GM19239 (cell line): ENCODE data around the gene FOXI3.

DNA sequence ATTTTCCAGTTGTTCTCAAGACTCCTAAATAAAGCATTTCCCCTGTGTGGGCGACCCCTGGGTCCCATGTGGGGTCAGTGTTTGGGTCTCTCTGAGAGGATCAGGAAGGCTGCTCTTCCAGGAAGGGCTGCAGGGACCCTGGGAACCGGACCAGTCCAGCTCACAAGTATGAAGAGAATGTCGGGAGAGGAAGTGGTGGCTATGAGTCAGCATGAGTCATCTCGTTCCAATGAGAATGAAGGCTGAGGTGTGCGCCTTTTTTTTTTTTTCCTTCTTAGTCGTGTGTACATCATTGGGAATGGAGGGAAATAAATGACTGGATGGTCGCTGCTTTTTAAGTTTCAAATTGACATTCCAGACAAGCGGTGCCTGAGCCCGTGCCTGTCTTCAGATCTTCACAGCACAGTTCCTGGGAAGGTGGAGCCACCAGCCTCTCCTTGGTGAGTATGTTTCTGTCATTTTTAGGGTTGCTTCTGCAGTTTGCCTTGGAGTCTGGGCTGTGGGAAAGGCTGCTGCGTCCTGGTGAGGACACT is 292.6 kb upstream of the PLGLB2 start:
- RRBS, result no CpG with 5 or more reads among the region's 10 CpGs

DNA sequence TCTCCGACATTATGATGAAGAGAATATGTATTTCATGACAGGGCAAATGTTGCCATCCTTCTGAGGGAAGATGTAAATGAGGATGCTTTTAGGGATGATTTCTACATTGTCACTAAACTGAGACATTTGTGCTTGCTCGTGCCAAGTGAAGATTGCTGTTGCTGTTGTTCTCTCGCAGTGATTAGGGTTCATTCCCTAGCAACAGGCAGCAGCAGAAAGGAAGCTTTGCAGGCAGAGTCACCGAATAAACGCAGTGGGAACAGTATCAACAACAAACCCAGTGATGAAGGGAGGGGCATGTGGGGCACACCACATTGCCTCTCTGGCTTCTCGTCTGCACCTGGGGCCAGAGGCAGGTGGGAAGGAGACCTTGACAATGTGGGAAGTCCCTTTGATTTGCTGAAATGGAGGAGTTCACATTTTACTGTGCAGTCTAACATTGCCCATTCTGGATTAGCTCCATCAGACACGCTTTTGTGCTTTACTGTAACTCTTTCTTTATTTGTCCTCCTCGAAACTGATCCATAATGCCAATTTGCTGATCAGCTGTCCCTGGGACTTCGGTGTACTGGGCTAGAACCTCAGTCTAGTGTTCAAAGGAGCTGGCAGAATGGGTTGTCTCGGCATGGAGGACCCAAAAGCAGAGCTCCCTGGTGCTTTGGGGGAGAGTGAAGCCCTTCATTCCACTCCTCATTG is 240.1 kb upstream of the PLGLB2 start:
- RRBS, result no CpG with 5 or more reads among the region's 10 CpGs

DNA sequence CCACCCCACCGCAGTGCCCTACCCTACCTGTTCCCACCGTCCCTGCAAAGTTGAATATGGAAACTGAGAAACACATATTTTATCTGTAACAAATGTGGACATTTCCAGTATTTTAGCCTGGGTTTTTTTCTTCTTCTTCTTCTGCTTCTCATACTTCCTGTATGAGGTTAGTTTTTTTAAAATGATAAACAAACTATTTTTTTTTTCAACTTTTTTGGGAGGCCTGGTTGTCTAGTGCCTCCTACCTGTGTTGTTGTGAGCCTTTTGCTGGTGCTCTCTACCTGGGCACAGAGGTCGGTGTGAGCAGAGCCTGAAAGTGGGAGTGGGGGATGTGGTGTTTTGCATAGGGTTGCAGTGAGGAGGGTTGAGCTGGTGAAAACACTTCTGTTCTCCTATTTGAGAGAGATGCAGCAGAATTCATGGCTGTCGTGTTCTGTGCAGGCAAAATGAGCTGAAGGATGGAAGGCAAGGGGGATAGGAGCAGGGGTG is 232.7 kb upstream of the PLGLB2 start:
- RRBS, result no CpG with 5 or more reads among the region's 4 CpGs

- RRBS, result 61% methylated on average over 7 of the region's 37 CpGs
Measured at GRCh38 chr2:88002808-88003649, 52.6 kb downstream of the KRCC1 start.

GRCh38 chr2:88451990-88452983 is at the start of gene FOXI3:
FOXI3 (minus strand) TSS chr2:88452693.
- RRBS, result 3% methylated on average over 66 of the region's 140 CpGs

- RRBS, result no CpG with 5 or more reads among the region's 5 CpGs
Measured at GRCh38 chr2:88656571-88657046, 29.3 kb upstream of the EIF2AK3 start.

DNA sequence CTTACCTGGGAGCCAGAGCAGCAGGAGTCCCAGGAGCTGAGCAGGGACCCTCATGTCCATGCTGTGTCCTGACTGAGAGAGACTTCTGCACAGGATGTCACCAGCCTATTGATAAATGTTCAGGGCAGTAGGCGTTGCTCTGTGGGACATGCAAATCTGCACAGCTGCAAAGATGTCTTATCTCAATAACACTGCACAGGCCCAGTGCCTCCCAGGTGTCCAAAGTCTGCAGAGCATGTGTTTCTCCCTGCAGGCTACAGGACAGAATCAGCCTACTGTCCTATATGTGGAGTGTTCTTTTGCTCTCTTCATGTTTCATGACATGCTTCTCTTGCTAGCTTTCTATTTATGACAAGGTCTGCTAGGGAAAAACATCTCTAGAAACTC is 522.4 kb downstream of the RPIA start:
- RRBS, result no CpG with 5 or more reads among the region's 1 CpG

DNA sequence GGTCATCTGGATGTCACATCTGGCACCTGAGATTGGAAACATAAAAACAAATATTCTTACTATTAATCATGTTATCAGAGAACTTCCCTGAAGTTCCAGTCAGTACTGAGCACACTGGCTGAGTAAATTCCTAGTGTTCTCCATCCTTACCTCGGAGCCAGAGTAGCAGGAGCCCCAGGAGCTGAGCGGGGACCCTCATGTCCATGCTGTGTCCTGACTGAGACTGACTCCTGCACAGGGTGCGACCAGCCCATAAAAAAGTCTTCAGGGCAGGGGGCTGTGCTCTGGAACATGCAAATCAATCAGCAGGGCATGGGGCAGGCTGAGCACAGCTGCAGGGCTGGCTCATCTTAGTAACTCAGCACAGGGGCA is 628.4 kb downstream of the RPIA start:
- RRBS, result no CpG with 5 or more reads among the region's 3 CpGs

- RRBS, result no CpG with 5 or more reads among the region's 58 CpGs
Measured at GRCh38 chr2:89585236-89586120, 894.0 kb downstream of the RPIA start.

- RRBS, result no CpG with 5 or more reads among the region's 7 CpGs
Measured at GRCh38 chr2:89834999-89835637, 1143.6 kb downstream of the RPIA start.

GRCh38 chr2:89837641-89838241 is 1146.3 kb downstream of the RPIA start:
- RRBS, result no CpG with 5 or more reads among the region's 10 CpGs

DNA sequence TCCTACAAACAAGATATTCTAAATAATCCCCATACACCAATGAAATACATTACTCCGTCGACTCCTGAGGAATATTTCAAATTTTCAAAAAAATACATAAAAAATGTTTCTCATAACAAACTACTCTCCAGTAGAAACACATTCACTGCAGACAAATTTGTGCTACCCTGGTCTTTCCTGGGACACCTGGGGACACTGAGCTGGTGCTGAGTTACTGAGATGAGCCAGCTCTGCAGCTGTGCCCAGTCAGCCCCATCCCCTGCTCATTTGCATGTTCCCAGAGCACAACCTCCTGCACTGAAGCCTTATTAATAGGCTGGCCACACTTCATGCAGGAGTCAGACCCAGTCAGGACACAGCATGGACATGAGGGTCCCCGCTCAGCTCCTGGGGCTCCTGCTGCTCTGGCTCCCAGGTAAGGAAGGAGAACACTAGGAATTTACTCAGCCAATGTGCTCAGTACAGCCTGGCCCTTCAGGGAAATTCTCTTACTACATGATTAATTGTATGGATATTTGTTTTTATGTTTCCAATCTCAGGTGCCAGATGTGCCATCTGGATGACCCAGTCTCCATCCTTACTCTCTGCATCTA is 1529.2 kb downstream of the RPIA start:
- RRBS, result no CpG with 5 or more reads among the region's 3 CpGs

DNA sequence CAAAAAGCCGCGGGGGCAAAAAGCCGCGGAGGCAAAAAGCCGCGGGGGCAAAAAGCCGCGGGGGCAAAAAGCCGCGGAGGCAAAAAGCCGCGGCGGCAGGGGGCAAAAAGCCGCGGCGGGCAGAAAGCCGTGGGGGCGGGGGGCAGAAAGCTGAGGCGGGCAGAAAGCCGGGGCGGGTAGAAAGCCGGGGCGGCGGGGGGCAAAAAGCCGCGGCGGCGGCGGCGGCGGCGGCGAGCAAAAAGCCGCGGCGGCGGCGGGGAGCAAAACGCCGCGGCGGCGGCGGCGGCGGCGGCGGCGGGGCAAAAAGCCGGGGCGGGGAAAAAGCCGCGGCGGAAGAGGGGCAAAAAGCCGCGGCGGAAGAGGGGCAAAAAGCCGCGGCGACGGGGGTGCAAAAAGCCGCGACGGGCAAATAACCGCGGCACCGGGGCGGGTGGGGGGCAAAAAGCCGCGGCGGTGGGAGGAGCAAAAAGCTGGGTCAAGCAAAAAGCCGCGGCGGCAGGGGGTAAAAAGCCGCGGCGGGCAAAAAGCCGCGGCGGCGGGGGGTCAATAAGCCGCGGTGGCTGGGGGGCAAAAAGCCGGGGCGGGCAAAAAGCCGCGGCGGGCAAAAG is 1633.1 kb downstream of the RPIA start:
- RRBS, result no CpG with 5 or more reads among the region's 88 CpGs

GRCh38 chr2:91771363-91771795 is 2815.7 kb upstream of the AQP7B start:
- RRBS, result no CpG with 5 or more reads among the region's 3 CpGs

GRCh38 chr2:95347089-95347574 is 50.0 kb downstream of the KCNIP3 start:
- RRBS, result 39% methylated on average over 11 of the region's 32 CpGs

- RRBS, result no CpG with 5 or more reads among the region's 42 CpGs
Measured at GRCh38 chr2:95682500-95683417, 91.0 kb downstream of the TRIM43 start.

GRCh38 chr2:95827083-95828081 is 164.2 kb downstream of the ANKRD36C start:
- RRBS, result no CpG with 5 or more reads among the region's 4 CpGs

DNA sequence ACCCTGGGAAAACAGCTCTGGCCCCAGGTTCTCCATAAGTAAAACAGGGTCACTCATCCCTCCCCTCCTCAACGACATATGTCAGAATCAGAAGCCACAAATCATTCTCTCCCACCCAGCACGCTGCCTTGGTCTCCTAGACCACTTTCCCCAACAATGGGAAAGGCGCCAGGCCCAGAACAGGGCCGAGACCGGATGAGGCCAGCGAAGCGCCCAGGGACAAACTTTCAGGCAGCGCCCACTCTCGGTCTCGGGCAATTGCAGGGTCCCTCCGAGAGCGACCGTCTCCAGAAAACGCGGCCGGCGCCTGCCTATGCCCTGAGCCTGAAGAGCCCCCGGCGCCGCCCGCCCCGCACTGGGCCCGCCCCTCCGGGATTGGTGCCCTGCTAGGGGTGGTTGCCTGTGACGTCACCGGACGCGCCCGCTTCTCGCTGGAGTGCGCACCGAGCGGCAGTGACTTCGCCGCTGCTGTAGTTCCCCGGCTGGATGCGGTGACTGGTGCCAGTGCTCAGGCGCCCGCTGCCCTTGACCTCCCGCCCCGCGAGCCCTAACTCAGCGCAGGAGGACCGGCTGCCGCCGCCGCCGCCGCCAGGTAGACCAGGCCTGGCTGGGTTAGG is 18.6 kb upstream of the ANKRD36C start:
- RRBS, result 2% methylated on average over 7 of the region's 49 CpGs

DNA sequence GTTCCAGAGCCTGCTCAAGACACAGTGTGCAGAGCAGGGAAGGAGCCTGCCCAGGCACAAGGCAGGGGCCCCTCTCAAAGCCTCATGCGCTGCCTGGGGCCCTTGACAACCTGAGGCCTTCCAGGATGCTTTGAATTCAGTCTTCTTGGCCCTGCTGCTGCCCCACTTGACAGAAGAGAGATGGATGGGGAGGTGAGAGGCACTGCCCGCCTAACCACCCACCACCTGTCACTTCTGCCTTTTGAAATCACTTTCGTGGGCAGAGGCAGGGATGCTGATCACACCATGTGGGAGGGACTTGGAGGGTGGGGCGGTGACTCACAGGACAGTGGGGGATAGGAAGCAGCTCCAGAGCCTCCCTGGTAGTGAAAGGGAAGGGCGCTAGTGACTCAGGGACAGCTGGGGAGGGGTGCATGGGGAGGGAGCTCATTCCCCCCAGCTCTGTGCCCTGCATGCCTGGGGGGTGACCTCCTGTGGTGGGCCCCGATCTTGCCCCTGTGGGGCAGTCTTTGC is 28.3 kb upstream of the GPAT2 start:
- RRBS, result no CpG with 5 or more reads among the region's 6 CpGs

DNA sequence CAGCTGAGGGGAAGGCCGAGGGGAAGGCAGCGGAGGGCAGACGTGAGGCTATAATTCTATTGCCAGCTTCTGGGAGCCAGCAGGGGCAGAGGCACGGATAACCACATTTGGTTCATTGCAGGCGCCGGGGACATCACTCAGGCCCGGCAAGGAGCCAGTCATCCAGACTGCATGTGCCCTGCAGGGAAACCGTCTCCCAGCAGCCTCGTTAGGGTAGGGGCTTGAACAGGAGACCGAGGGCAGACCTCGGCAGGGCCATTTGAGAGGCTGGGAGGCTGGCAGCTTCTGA is 24.9 kb downstream of the ADRA2B start:
- RRBS, result no CpG with 5 or more reads among the region's 11 CpGs